Metastatic Breast Carcinoma in the Ovary (tissue), 3 donors: Measurements from ENCODE around the gene YAF2.

DNA sequence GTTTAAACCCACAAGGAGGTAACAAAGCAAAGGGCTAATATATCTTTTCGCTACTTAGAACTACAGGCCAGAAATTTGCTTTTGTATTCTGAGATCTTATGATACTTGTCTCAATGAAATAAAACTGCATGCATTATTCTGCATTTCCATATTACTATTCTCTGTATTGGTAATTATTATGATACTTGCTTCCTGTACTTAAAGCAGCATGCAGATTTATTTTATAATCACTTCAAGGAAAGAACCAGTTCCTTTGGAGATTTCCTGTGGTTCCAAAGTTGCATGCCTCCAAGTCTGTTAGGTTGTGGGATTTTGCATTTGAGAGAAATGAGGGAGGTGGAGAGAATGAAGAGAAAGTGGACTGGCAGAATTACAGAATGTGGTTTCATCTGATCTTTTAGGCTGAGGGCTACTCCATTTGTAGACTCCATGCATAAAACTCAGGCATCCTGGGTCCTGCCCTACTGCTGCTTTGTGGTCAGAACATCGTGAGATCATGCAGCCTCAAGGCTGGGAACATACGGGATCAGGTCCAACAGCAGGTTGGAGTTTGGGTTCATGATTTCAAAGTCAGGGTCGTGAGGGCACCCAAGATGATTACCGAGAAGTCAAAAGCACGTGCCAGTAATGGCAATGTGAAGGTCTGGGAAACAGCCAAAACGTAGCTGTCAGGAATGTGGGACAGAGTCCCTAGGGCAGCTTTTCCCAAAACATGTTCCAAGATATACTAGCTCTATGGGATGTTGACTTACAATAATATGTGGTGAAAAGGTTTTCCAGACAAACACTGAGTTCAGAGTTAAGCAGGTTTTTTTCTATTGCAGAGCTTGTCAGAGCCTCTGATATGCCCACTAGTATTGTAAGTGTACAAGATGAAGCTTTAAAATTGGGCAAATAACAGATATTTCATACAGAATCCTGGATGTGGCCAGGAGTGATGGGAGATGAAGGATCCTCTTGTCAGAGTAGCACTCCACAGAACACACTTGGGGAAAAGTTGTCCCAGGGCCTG is 130.5 kb upstream of the DNM1L start:
- PRO-cap, 3 experiments = no peak in any of the 3 experiments

DNA sequence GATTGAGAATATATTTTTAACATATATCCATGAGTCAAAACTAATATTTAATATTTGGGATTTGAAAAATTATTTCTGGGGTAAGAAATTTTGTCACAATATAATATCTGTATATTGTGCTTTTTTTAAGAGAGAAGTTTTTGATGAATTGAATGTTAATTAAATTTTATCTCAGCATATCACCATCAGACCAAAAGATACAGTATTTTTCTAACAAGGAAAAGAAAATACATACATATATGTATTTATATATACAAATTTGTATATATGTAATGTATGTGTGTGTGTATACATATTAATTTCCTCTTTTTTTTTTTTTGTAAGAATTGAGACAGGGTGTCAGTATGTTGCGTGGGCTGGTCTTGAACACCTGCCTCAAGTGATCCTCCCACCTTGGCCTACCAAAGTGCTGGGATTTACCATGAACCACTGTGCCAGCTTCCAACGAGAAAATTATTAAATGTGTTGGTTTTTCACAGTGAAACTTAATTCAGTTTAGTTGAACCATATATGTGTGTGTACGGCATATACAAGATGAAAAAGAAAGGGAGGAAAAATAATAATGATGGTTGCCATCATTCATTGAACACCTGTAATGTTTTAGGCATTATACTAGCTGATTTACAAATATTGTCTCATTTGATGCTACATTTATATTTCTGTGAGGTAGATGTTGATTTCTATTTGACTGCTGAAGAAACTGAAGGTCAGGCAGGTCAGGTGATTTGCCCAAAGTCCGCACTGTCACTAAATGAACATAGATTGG is 10.3 kb downstream of the ALG10 start:
- PRO-cap, 3 experiments = no peak in any of the 3 experiments

DNA sequence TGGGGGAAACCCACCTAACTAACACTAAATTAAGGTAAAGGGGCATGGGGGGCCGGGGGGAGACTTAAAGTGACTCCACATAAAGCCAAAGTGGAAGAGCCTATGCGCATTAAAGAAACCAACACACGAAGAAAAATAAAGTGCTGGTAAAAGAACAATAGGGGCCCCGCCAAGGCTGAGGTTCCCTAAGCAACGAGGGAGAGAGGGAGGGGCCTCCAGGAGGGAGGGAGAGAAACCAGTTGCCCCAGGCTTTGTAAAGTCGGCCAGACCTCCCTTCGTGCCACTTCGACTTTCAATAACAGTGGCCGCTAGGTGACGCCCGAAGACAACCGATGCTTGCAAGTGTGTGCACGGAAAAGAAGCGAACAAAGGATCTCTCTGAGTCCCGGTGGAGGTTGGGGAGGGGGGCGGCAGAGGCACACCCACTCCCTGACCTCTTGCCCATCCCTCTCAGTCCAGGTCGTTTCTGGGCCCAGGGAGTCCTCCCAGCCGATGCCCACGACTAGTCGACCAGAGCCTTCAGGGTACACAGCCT is 263.0 kb upstream of the ALG10B start:
- PRO-cap, 3 experiments = peak in 1 of 3 experiments; most common plus-strand start position 381 of the sequence (in 1)

GRCh38 chr12:38881817-38882052 is 23.7 kb downstream of the CPNE8 start:
- PRO-cap, 3 experiments = no peak in any of the 3 experiments

- PRO-cap, 3 experiments = no peak in any of the 3 experiments
Observed at GRCh38 chr12:38983415-38983725, 78.0 kb upstream of the CPNE8 start.

DNA sequence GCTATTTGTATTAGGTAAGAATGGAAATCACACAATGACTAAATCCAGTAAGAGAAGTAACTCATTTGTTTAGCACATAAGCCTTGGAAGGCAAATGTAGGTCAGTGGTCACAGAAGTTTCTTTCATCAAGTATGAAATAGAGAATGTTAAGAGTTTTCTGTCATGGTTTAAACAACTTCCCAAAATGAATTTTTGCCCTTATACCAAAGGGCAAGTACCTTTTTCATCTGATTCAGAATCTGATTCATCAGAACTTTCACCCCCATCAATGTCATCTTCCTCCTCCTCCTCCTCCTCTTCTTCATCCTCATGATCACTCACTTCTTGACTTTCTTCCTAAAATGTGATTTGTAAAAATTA is 101.7 kb downstream of the KIF21A start:
- PRO-cap, 3 experiments = no peak in any of the 3 experiments

- PRO-cap, 3 experiments = no peak in any of the 3 experiments
Observed at GRCh38 chr12:39669702-39669956, 43.6 kb downstream of the C12orf40 start.

- PRO-cap, 3 experiments = no peak in any of the 3 experiments
Observed at GRCh38 chr12:39808820-39809252, 182.9 kb downstream of the C12orf40 start.

- PRO-cap, 3 experiments = no peak in any of the 3 experiments
Observed at GRCh38 chr12:39853566-39853878, 227.5 kb downstream of the C12orf40 start.

DNA sequence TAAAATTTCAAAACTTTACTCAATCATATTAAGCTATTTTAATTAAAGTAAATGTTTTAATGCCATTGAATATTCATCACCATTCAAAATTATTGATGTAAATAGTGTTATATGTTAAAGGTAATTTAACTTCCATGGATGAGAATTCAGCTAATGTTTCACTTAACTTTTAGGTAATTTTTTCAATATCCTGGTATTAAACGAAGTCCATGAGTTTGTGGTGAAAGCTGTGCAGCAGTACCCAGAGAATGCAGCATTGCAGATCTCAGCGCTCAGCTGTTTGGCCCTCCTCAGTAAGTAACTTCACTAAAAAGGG is 24.8 kb downstream of the LRRK2 start:
- PRO-cap, 3 experiments = no peak in any of the 3 experiments

- PRO-cap, 3 experiments = no peak in any of the 3 experiments
Observed at GRCh38 chr12:41217592-41218127, 29.5 kb downstream of the PDZRN4 start.

GRCh38 chr12:42083571-42084281 is 60.9 kb downstream of the GXYLT1 start:
- PRO-cap, 3 experiments = no peak in any of the 3 experiments

GRCh38 chr12:42237352-42238163 is 490 bp downstream of the YAF2 start:
- PRO-cap, 3 experiments = peak in 3 of 3 experiments; most common plus-strand start chr12:42237640 (in 2); most common minus-strand start chr12:42237735 (in 2)

- PRO-cap, 3 experiments = peak in 3 of 3 experiments; most common plus-strand start chr12:42238418 (in 2); most common minus-strand start chr12:42238331 (in 2)
Observed at GRCh38 chr12:42238164-42238633, at the start of gene YAF2. YAF2 (minus strand) TSS chr12:42238248.

GRCh38 chr12:42422162-42422680 is 96.3 kb downstream of the PPHLN1 start:
- PRO-cap, 3 experiments = no peak in any of the 3 experiments

DNA sequence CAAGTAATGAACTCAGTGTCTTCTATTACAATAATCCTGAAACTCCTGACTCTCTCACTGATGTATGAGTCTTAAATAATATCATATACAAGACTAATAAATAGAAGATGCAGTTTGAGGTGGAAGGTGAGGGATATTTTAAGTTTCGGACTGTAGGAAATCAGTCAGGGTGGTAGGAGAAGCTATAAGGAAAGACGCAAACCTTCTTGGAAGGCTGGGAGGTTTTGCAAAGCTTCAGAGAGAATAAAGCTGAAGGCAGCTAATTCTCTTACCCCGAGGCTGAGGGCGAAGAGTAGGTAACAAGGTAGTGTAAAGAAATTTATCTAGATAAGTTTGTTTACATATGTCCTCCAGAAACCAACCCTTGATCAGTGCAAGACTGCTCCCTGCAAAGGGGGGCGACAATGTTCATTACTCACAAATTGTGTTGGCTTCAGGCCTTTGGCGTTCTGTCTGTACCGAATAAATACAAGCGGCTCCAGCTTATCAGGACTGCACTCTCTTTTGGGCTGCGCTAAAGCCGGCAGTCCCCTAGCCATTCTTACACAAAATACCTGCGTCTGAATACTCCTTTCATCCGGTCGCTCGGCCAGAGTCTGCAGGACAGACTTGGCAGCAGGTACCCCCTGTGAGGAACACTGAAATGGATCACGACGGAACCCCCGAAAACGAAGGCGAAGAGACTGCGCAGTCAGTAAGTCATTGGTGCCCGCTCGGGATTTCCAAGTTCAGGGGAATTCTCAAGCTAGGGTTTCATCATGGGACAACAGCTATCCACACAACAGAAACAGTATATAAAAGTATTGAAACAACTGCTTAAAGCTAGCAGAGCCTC is 116.3 kb downstream of the PPHLN1 start:
- PRO-cap, 3 experiments = no peak in any of the 3 experiments

DNA sequence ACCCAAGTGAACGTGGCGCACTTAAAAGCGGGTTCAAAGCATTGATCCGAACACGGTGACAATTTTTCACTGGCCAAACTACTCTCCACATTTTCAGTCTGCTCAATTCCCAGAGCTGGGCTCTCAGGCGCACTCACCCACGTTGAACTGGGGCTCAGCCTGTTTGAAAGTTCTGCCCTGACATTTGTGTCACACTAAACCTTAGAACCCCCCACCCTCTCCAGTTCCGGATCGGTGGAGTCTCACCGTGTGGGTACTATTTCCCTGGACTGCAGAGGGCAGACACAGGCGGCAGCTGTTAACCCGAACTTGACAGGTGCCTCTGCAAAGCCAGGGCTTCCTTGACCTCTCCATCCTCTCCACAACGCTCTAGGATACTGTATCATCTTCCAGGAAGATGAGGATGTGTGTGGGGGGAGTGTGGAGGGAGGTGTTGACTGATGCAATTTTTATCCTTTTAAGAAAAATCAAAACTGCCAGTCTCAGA is 1.0 kb upstream of the PRICKLE1 start:
- PRO-cap, 3 experiments = no peak in any of the 3 experiments

- PRO-cap, 3 experiments = no peak in any of the 3 experiments
Observed at GRCh38 chr12:42652469-42652877, 62.9 kb upstream of the PRICKLE1 start.

DNA sequence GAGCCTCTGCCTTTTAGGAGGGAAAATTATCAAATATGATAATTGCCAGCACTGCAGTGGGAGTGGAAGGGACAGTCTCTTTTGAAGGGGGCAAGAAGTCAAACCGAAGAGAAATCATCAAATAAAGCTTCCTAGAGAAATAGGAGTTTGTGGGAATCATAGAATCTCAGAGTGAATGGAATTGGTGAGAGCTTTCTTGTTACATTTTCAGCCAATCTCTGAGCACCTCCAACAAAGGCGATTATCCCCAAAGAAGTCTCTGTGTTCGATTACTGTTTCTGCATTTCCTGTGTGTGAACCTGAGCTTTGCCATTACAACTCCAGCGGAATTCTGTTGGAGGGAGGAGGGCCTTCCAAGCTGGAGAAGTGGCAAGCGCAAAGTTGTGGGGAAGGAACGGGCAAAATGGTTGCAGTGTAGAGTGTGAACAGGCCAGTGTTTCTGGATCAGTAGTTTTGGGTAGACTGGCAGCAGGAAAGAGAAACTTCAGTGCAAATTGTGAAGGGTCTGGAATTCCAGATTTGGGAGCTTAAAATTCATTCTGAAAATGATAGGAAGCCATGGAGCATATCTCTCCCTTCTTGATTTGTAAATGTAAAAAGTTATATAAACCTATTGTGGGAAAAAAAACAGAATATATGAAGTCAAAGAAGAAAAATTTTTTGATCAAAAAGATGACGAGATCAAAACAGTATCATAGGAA is 23.2 kb downstream of the TMEM117 start:
- PRO-cap, 3 experiments = no peak in any of the 3 experiments

DNA sequence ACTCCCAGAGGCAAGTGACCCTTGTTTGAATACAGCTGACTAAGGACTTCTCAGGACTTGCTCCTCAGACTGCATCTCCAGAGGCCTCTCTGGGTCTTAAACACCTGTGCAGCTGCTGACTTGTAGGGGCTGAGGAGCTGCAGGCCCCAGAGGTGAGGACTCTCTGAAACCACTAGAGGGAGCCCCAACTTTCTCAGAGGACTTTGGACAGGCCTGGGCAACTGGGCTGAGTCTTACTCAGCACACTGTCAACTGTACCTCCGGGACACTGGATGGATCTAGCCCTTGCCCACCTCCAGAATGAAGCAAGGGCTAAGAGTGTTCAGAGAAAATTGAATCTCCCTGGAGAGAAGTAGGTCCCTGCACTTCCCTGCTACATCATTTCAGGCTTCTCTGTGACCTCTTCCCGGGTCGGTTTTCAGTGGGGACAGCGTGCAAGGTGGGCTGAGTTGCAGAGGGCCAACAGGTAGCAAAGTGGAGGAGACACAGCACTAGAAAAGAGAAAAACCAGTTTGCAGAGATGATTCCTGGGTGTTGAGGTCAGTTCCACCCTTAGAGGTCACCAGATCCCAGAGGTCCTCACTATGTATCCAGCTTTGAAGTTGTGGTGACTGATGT is 164.6 kb downstream of the TMEM117 start:
- PRO-cap, 3 experiments = no peak in any of the 3 experiments